Zone of skin (tissue), 1 donor: ENCODE data around the genes PTPRH, BRSK1, TMEM150B and ZNF579.

DNA sequence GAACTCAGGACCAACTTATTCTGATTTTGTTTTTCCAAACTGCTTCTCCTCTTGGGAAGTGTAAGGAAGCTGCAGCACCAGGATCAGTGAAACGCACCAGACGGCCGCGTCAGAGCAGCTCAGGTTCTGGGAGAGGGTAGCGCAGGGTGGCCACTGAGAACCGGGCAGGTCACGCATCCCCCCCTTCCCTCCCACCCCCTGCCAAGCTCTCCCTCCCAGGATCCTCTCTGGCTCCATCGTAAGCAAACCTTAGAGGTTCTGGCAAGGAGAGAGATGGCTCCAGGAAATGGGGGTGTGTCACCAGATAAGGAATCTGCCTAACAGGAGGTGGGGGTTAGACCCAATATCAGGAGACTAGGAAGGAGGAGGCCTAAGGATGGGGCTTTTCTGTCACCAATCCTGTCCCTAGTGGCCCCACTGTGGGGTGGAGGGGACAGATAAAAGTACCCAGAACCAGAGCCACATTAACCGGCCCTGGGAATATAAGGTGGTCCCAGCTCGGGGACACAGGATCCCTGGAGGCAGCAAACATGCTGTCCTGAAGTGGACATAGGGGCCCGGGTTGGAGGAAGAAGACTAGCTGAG lies 2.0 kb downstream of the PPP1R12C start:
- RRBS, result 71% methylated on average over 3 of the region's 11 CpGs

GRCh38 chr19:55115941-55117029 lies 1.2 kb downstream of the PPP1R12C start:
- RRBS, result under 1% methylated on average over 10 of the region's 40 CpGs

DNA sequence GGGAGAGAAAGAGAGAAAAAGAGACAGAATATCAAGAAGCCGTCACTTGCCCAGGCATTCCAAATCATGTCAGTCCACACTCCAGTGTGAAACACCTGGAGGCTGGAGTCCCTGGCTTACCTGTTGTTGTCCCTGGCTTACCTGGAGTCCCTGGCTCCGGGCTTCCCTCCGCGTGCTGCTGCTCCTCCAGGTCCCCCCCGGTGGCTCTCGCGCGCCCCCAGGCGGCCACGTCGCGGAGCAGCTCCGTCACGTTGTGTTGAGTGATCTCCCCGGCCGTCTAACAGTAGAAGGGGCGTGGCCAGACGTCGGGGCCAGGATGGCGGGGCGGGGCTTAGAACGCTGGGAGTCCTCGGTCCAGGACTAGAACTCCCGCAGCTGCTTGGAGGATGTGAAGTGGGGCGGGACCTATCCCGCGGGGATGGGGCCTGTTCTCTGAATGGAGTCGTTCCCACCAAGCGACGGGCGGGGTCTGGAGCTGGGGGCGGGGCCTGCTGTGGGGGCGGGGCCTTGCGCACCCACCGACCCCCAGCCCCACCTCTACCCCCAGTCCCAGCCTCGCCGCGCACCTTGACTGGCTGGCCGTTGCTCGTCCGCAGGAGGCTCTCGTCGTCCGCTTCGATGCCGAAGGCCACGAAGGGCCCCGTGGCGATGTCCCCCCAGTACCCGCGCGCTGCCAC lies 3.1 kb upstream of the TNNI3 start:
- RRBS, result under 1% methylated on average over 13 of the region's 52 CpGs

- RRBS, result no CpG with 5 or more reads among the region's 6 CpGs
Observed at GRCh38 chr19:55180938-55181481, 921 bp upstream of the SYT5 start.

- RRBS, result no CpG with 5 or more reads among the region's 36 CpGs
Observed at GRCh38 chr19:55206407-55207496, 2.5 kb downstream of the PTPRH start.

DNA sequence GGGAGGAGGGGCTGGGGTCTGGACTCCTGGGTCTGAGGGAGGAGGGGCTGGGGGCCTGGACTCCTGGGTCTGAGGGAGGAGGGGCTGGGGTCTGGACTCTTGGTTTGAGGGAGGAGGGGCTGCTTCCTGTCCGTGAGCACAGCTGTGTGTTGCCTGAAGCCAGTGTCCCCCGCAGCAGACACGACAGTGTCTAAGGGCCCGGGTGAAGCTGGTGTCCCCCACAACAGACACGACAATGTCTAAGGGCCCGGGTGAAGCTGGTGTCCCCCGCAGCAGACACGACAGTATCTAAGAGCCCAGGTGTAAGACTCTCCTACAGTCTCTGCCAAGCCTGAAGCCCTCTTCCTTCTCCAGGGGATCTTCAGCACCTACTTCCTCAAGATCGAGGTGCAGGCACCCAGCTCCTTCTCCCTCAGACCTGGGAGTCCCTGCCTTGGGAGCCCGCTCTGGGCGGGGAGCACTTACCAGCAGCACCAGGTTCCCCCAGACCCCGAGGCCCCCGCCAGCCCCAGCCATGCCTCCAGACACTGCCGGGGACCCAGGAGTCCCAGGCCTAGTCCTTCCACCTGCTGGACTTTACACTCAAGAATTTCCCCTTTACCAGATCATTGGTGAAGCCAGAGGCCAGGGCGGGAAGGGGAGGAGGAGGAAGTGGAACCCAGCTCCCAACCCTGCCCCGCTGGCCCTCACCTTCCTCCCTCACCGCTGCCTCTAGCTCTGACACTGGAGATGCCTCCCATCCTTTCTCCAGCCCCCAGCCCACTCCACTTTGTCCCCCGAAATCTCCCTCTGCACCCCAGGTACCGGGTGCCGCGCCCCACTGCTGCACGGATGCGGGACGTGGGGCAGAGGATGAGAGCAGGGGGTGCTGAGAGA lies at the start of gene PTPRH:
TSS of gene PTPRH (minus strand) at position 584 of the 876 bp plus-strand sequence.
- RRBS, result no CpG with 5 or more reads among the region's 24 CpGs

- RRBS, result no CpG with 5 or more reads among the region's 3 CpGs
Observed at GRCh38 chr19:55211736-55211947, 2.3 kb upstream of the PTPRH start.

DNA sequence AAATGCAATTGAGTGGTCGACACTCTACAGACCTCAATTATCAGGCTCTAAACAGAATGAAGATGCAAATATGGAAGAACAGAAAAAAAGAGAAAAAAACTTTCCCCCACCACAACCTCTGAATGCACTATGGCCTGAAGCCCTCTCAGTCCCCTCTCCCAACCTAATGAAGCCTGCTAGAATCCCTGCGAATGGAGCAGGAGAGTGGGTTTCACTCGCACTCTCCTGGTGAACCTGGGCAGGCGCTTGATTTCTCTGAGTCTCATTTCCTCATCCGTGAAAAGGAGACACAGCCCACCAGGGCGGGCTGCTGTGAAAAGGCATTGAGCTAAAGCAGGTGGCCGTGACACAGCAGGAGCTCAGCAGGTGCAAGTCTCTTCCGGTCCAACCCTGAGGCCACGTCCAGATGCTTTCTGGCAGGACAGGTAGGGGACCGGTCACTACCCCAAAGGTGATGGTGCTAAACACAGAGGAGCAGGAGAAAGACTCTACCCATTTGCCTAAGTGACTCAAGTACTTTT lies 5.1 kb downstream of the PPP6R1 start:
- RRBS, result 53% methylated on average over 3 of the region's 10 CpGs

DNA sequence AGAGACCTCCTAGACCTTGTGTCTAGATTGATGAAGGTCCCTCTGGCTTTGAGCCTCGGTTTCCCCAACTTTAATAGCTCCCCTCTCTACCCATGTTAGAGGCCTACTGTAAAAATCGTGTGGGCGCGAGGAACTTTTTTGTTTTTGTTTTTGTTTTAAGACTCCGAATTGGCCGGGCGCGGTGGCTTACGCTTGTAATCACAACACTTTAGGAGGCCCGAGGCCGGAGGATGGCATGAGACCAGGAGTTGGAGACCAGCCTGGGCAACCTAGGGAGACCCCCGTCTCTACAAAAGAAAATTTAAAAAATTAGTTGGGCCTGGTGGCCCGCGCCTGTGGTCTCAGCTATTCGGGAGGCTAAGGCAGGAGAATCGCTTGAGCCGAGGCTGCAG lies 736 bp upstream of the PPP6R1 start:
- RRBS, result no CpG with 5 or more reads among the region's 17 CpGs

DNA sequence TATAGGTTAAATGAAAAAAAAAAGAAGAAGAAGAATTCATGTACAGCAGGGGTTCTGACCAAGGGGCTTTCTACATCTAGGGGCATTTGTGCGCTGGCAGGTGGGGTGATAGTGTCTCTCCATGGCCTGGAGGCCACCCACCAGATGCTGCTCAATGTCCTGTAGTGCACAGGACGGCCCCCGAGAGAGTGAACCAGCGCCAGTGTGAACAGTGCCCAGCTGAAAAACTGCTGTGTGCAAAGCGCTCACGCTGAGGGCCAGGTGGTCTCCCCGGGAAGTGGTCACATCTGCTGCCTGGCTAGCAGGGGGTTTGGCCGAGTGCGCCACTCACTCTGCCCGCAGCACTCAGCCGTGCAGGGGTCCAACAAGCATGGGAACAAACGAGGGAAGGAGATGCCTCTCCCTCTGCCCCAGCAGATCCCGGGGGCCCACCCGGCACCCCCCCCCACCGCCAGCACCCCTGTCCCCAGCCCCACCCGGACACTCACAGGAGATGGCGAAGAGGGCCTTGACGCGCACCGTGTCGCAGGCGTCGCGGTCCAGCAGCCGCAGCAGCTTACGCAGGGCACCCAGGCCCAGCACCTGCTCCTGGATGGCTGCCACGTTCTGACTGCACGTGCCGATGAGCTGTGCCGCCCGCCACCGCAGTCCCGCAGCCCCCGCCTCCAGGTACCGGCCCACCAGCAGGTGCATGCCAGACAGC lies 5.8 kb downstream of the HSPBP1 start:
- RRBS, result 96% methylated on average over 2 of the region's 35 CpGs

- RRBS, result 2% methylated on average over 16 of the region's 35 CpGs
Observed at GRCh38 chr19:55283576-55284303, at the start of gene BRSK1. Gene BRSK1, plus strand, starts transcription at chr19:55283997.

DNA sequence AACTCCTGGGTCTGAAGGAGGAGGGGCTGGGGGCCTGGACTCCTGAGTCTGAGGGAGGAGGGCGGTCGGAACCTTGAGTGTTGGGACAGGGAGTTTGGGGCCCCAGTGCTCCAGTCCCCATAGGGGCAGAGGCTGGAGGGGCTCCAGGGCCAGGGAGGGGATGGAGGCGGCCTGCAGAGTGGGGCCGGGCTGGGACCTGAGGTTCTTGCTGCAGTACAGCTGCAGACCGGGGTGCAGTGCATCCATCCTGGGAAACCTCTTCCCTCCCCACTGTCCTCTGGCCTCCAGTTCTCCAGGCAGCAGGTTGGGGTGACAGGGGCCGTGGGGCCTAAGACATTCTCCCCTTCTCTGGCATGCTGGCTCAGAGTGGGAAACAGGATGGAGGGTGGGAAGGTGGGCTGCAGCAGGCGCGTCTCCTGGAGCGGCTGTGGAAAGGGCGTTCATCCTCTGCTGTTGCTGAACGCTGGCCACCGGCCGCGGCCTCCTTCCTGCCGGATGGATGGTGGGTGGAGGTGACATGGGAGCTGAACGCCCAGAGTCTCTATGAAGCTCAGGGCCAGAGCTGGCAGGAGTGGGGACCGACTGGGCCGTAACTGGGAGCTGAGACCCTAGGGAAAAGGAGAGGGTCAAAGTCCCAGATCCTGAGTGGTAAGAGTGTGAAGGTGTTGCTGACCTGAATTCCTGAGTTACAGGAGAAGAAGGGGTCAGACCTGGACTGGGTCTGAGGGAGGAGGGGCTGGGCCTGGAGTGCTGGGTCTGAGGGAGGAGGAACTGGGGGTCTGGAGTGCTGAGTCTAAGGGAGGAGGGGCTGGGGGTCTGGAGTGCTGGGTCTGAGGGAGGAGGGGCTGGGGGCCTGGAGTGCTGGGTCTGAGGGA lies 1.7 kb downstream of the BRSK1 start:
- RRBS, result no CpG with 5 or more reads among the region's 18 CpGs

GRCh38 chr19:55311480-55311715 lies 13.7 kb downstream of the TMEM150B start:
- RRBS, result no CpG with 5 or more reads among the region's 6 CpGs

DNA sequence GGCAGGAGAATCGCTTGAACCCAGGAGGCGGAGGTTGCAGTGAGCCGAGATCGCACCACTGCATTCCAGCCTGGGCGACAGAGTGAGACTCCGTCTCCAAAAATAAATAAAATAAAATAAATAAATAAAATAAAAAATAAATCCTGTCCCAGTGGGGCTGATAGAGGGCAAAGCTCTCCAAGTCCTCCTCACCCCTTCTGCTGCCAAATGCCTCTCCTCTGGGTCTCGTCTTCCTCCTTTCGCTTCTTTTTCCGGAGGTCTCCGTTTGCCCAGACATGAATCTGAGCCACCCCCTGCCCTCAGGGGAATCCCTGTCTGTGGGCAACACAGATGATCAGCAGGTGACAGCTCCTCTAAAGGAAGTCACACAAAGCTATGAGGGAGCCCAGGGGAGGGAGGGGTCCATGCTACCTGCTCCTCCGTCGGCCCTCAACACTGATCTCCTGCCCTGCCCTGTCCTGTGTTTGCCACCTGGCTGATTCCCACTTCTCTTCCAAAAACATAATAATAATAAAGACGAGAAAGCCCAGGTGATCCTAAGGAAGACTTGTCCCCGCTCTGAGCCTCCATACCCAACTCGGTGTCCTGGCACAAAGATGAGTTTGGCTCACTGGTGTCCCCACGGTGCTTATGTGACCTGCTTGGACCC lies 466 bp downstream of the TMEM150B start:
- RRBS, result no CpG with 5 or more reads among the region's 16 CpGs

GRCh38 chr19:55325247-55325697 lies at the start of gene TMEM150B:
Gene TMEM150B, minus strand, starts transcription at chr19:55325341.
- RRBS, result no CpG with 5 or more reads among the region's 15 CpGs

DNA sequence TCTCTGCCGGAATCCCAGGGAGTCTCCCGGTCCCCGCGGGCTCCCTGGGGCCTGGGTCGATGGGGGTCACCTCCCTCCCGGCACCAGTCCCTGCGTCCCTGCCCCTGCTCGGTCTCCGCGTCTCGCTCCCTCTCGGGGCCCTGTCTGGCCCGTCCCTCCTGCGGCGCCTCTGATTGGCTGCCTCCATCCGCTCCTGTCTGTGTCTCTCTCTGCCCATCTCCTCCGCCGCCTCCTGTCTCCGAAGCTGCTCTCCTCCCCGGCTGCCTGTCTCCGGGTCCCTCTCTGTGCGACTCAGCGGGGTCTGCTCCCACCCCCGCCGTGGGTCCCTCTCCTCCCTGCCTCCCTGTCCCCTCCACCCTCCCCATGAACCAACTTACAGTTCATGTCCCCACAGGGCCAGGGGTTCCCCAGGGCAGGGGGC lies 326 bp downstream of the IL11 start:
- RRBS, result 4% methylated on average over 5 of the region's 25 CpGs

DNA sequence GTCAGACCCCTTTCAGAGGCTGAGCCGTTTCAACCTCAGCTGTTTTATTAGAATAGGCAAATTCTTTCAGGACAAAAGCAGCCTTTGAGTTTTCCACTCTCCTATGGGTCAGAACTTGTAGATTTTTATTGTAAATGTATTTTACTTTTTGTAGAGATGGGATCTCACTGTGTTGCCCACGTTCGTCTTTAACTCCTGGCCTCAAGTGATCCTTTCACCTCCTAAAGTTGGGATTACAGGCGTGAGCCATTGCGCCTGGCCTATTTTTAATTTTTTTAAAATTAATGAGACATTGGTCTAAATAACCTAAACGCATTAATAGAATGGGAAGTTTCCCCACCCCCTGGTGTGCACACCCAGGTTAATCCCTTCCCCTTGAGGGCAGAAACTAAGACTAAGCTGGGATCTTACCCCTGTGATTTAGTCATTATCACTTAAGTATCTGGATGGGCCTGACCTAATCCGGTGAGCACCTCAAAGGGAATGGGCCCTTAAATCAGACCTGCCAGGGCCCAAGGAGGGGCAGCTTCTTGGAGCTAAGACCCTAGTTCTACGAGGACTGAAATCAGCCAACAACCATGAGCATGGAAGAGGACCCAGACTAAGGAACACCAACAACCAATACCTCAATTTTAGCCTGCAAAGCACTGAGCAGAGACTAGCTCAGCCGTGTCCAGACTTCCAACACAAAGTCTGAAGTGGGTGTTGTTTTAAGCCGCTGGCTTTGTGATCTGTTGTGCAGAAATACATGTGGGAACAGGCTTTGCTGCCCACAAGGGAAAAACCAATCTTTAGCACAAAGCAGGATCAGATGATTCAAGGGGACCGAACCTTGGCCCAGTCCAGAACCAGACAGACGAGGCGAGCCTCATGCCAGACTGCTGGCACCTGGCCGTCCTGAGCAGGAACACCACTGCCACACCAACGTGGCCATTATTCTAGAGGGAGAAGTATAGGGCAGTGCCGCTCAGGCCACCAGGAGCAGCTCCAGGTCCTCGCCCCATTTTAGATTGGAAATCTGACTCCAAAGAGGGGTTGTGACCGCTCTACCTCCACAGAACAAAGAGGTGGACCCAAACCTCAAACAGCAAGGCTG lies 7.2 kb downstream of the UBE2S start:
- RRBS, result no CpG with 5 or more reads among the region's 18 CpGs

GRCh38 chr19:55443363-55443858 lies 311 bp upstream of the SHISA7 start:
- RRBS, result no CpG with 5 or more reads among the region's 13 CpGs

GRCh38 chr19:55467722-55468180 lies 3.2 kb upstream of the C19orf85 start:
- RRBS, result 2% methylated on average over 7 of the region's 19 CpGs

DNA sequence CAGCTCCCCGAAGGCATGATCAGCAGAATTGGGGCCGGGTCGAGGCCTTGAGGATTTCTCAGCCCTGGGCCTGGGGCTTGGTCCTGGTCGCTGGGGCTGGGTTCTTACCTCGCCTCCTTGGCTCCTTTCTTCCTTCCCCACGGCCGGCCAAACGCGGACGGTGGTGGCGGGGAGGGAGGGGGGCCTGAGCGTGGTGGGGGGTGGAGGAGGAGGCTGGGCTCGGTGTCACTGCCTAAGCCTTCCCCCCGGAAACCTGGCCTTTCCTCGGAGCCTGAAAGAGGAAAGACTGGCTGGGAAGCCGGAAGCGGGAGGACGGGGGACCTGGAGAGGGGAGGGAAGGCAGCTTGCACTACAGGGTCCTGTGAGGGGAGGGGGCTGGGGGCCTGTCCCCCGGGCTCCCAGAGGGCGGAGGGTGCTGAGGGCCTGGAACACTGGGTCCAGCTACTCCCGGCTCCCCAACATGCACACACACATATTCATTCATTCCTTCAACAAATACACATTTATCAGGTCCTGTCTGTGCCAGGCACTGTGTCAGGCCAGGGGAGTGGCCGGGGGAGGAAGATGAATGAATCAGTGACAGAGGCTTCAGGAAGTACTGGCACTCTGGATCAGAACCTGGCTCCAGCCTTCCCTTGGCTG lies at the start of gene ZNF579:
TSS of gene ZNF579 (minus strand) at position 162 of the 642 bp plus-strand sequence.
- RRBS, result 3% methylated on average over 20 of the region's 22 CpGs